Adrenal gland (tissue), 7 donors: ENCODE measurements around a stretch of chrX.

GRCh38 chrX:276506-277232 is 4.5 kb upstream of the PLCXD1 start:
- PRO-cap, 3 experiments, result peak in 1 of 3 experiments; most common minus-strand start chrX:276641 (in 1)
- RAMPAGE, long total RNA, 4 experiments, result no peak in any of the 4 experiments
- RRBS, result 3% methylated on average over 9 of the region's 52 CpGs

- PRO-cap, 3 experiments, result no peak in any of the 3 experiments
- RAMPAGE, long total RNA, 4 experiments, result no peak in any of the 4 experiments
- RRBS, result no CpG with 5 or more reads among the region's 8 CpGs
Observed at GRCh38 chrX:287669-288134, 6.5 kb downstream of the PLCXD1 start.

DNA sequence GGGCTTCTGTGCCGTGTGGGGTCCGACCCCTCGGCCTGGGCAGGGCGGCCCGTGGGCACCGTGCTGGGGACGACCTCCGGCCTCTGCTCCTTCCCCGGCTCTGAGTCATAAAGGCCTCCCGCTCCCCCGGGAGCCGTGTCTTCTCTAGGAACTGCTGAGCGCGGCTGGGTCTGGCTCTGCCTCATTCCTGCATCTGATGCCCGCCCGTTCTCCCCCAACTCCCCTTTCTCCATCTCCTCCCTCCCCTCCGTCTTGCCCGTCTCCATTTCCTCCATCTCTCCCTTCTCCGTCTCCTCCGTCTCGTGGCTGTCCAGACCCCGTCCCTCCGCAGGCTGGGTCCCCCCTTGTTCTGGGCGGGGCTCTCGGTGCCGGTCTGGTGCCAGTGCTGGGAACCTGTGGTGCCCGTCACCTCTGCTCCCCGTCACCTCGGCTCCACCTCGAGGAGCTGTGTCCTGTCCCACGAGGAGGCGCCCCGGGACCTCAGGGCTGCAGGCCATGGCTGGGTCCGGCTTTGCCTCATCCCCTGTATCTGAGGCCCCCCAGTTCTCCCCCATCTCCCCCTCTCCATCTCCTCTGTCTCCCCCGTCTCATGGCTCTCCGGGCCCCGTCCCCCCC is 13.0 kb upstream of the GTPBP6 start:
- PRO-cap, 3 experiments, result no peak in any of the 3 experiments
- RAMPAGE, long total RNA, 4 experiments, result no peak in any of the 4 experiments
- RRBS, result 65% methylated on average over 4 of the region's 37 CpGs

GRCh38 chrX:373417-374567 is 12.9 kb downstream of the PPP2R3B start:
- PRO-cap, 3 experiments, result no peak in any of the 3 experiments
- RAMPAGE, long total RNA, 4 experiments, result no peak in any of the 4 experiments
- RRBS, result 4% methylated on average over 30 of the region's 126 CpGs

GRCh38 chrX:374568-375220 is 12.0 kb downstream of the PPP2R3B start:
- PRO-cap, 3 experiments, result no peak in any of the 3 experiments
- RAMPAGE, long total RNA, 4 experiments, result no peak in any of the 4 experiments
- RRBS, result 3% methylated on average over 4 of the region's 30 CpGs

GRCh38 chrX:385790-386457 is 783 bp downstream of the PPP2R3B start:
- PRO-cap, 3 experiments, result no peak in any of the 3 experiments
- RAMPAGE, long total RNA, 4 experiments, result no peak in any of the 4 experiments
- RRBS, result no CpG with 5 or more reads among the region's 35 CpGs

DNA sequence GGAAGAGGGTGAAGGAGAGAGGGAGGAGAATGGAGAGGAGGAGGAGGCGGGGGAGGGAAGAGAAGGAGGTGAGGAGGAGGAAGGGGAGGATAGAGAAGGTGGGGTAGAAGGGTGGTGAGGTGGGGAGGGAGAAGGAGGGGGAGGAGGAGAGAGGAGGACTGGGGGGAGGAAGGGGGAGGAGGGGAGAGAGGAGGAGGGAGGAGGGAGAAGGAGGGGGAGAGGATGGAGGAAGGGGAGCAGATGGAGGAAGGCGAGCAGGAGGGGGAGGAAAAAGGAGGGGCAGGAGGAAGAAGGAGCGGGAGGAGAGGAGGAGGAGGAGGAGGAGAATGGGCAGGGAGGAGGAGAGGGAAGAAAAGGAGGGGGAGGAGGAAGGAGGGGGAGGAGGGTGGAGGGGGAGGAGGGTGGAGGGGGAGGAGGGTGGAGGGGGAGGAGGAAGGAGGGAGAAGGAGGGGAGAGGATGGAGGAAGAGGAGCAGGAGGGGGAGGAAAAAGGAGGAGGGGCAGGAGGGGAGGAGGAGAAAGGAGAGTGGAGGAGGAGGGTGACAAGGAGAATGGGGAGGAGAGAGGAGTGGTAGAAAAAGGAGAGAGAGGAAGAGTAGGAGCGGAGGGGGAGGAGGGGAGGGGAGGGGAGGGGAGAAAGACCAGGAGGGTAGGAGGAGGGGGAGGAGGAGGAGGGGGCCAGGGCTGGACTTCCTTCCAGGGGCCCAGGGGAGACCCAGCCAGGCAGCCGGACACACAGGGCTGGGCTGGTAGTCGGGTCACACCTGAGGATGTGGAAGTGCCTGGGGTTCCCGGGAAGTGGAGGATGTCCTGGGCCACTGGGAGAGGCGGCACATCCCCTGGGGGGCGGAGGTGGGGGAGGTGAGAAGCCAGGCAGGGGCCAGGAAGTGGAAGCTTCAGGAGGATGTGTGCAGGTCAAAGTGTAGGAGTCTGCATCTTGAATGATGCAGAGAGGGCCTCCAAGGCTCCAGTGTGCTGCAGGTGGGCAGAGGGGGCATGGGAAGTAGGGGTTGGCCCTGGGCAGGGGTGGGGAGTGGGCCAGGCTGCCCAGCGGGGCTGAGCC is 18.6 kb downstream of the IL3RA start:
- PRO-cap, 3 experiments, result no peak in any of the 3 experiments
- RAMPAGE, long total RNA, 4 experiments, result no peak in any of the 4 experiments
- RRBS, result 50% methylated on average over 3 of the region's 10 CpGs

DNA sequence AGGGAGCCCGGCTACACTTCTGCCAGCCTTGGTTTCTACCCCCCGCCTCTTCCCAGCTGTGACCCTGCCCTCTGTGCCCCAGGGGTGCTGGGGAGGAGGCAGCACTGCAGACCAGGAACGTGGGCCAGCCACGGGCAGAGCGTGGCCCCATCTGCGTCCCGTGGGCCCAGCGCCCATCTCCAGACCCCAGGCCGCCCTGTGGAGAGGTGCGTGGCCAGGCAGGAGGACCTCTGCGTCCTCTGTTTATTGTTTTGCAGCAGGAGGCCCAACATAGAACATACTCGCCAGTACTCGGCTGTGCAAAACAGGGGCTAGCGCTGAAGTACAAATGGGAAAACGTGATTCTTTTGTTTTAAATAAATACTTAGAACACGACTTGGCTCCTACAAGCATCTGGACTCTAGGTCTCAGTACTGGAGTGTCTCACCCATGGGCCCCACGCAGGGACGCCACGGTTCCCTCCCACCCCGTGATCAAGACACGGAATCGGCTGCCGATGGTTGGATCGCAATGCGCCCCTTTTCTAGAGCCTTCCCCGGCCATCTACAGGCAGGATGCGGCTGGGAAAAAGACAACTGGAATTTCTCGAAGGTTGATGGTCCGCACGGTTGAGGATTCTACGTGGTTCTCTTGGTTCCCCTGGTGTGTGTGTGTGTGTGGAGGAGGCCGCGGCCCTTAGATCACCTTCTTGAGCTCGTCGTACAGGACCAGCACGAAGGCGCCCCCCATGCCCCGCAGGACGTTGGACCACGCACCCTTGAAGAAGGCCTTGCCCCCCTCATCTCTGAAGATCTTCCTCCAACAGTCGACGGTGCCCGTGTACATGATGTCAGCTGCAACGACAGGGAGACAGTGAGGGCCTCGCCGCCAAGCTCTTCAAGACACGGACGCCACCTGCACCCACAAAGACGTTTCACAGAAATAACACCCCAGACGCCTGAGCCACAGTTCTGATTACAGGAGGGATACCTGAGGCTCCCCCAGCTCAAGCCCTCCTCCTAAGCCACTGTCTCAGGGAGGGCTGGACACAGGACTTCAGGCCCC is 5.7 kb downstream of the SLC25A6 start:
- PRO-cap, 3 experiments, result no peak in any of the 3 experiments
- RAMPAGE, long total RNA, 4 experiments, result no peak in any of the 4 experiments
- RRBS, result no CpG with 5 or more reads among the region's 50 CpGs

- PRO-cap, 3 experiments, result no peak in any of the 3 experiments
- RAMPAGE, long total RNA, 4 experiments, result no peak in any of the 4 experiments
- RRBS, result no CpG with 5 or more reads among the region's 15 CpGs
Observed at GRCh38 chrX:1387494-1388153, 4.3 kb downstream of the SLC25A6 start.

- PRO-cap, 3 experiments, result no peak in any of the 3 experiments
- RAMPAGE, long total RNA, 4 experiments, result start-site peak on the plus strand in 1 of 4 experiments, at chrX:1417060-1417219 at its widest, 5 reads per replicate
- RRBS, result no CpG with 5 or more reads among the region's 19 CpGs
Observed at GRCh38 chrX:1416533-1417475, 24.9 kb upstream of the SLC25A6 start.

DNA sequence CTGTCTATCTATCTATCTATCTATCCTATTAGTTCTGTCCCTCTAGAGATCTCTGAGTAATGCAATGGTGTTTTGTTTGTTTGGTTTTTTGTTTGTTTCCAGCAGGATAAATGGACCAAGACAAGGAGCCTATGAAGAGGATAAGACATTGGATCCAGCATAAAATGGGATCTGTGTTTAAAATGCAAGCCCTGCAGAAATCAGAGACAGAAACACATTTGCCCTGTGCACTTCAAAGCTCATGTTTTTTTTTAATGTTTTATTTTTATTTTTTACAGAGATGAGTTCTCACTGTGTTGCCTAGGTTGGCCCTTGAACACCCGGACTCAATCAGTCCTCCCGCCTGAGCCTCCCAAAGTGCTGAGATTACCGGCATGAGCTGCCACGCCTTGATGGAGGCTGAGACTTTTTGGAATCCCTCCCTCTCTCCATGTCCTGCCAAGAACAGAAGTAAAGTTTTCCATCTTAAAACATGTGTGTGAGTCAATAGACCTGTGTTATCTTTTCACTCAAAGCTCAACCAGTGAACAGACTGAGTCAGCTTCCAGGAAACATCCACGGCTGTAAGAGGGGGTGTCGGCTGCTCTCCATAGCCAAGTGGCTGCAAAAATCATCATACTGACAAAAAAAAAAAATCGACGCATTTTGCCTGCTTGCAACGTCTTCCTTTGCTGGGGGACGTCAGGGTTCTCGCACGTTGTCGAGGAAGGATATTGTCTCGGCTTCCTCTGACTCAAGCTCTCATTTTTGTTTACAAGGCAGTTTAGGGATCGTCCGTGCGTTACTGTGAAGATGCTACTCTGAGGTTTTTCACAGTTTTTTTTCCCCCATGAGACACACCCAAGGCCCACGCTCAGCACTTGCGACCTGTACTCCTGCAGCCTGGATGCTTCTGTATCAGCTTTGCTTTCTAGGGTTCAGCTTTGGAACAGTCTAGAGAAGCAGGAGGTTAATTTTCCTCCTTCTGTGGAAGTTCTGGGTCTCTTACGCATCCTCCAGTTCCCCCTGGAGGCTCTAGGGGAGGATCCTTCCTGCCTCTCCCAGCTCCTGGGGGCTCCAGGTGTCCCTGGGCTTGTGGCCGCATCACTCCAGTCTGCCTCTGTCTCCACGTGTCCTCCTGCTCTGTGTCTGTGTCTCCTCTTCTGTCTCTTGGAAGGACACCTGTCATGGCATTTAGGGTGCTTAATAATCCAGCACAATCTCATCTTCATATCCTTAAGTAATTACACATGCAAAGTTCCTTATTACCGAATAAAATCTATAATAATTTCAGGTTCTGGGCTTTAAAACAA is 10.1 kb upstream of the ASMTL start:
- PRO-cap, 3 experiments, result no peak in any of the 3 experiments
- RAMPAGE, long total RNA, 4 experiments, result no peak in any of the 4 experiments
- RRBS, result no CpG with 5 or more reads among the region's 23 CpGs

DNA sequence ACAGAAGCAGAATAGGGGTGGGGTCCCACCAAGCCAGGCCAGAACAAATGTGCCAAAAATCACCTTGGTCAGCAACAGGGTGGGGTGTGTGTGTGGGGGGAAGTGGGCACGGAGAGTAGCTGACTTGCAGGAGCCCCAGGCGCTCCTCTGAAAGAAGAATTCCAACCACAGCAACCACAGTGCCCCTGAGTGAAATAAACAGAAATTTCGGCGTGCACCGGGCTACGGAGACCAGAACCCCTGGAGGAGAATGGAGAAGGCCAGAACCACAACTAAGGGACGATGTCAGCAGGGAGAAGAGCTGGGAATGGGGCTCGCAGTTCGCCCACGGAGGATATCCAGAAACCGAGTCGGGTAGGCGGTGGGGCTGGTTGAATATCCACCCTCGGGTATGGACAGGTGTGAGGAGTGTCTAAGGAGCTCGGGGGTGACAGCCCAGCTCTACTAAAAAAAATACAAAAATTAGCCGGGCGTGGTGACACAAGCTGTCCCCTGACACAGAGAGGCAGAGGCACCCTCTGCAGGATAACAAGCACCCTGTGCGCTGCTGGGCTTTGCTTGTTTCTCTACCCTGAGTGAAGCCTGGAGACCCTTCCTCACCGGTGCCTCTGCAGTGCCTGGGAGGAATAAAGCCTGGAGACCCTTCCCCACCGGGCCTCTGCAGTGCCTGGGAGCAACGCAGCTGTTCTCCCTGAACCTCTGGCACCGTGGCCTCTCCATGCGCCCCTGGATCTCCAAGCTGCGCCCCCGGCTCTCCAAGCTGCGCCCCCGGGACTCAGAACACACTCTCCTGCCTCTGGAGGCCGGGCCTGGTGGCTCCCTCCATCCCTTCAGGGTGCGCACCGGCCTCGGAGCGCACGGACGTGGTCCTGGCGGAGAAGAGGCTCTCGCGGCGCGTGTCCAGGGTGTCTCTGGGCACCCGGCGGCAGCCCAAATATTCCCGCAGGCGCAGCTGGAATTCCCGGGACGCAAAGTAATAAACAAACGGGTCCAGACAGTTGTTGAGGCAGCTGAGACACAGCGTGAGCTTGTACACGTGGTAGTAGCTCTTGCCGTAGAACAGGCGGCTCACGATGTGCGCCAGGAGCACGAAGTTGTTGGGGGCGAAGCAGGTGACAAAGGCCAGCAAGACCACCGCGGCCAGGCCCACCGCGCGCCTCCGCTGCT is 12.4 kb upstream of the ASMTL start:
- PRO-cap, 3 experiments, result peak in 1 of 3 experiments; most common plus-strand start position 848 of the sequence (in 1)
- RAMPAGE, long total RNA, 4 experiments, result no peak in any of the 4 experiments
- RRBS, result 12% methylated on average over 23 of the region's 60 CpGs

DNA sequence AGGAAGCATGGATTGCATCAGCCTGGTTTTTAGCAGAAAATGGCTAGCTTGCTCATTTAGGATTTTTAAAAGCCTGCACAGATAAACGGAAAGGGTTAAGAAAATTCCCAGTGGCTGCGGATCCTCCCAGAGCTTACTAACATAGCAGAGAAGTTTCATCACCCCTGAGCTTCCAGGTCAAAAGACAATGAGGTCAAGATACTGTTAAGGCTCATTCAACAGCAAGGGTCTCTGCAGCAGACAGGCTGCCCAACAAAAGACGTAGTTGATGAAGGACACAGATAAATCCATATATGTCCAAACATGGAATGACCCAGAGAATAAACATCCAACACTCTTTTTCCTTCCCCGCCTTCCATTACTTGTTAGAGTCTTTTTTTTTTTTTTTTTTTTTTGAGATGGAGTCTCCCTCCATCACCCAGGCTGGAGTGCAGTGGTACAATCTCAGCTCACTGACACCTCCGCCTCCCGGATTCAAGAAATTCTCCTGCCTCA is 220.3 kb downstream of the ASMT start:
- PRO-cap, 3 experiments, result no peak in any of the 3 experiments
- RAMPAGE, long total RNA, 4 experiments, result no peak in any of the 4 experiments
- RRBS, result no CpG with 5 or more reads among the region's 6 CpGs

GRCh38 chrX:2231491-2232424 is 269.0 kb downstream of the DHRSX start:
- PRO-cap, 3 experiments, result no peak in any of the 3 experiments
- RAMPAGE, long total RNA, 4 experiments, result no peak in any of the 4 experiments
- RRBS, result no CpG with 5 or more reads among the region's 4 CpGs

GRCh38 chrX:2242860-2243386 is 257.9 kb downstream of the DHRSX start:
- PRO-cap, 3 experiments, result no peak in any of the 3 experiments
- RAMPAGE, long total RNA, 4 experiments, result no peak in any of the 4 experiments
- RRBS, result no CpG with 5 or more reads among the region's 24 CpGs

DNA sequence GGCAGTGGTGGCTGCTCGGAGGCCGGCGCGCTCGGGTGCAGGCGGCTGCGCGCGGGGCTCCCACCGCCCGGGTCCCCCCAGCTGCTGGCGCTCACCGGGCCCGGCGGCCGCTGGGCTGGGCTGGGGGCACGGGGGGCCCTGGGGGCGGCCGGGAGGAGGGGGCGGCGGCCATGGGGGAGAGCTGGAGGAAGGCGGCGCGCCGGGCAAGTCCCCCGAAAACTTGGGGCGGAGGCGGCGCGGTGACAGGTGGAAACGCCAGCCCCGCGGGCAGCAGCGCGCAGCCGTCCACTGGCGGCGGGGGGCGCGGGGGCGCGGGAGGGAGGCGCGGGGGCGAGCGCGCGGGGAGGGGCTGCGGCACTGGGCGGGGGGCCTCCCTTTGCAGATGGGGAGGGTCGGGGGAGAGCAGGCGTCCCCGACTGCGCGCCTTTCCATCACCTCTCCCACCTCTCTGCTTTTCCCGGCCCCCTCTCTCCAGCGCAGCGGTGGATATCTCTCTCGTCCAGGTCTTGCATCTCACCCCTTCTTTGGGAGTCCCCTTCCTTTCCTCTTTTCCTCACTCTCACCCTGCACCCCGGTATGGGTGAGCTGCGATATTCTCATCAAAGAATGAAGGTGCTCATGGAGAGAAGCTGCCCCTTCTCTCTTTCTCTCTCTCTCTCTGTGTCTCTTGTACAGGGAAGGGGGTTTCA is 83.7 kb upstream of the DHRSX start:
- PRO-cap, 3 experiments, result peak in 1 of 3 experiments; most common plus-strand start position 275 of the sequence (in 1)
- RAMPAGE, long total RNA, 4 experiments, result no peak in any of the 4 experiments
- RRBS, result 3% methylated on average over 24 of the region's 61 CpGs

DNA sequence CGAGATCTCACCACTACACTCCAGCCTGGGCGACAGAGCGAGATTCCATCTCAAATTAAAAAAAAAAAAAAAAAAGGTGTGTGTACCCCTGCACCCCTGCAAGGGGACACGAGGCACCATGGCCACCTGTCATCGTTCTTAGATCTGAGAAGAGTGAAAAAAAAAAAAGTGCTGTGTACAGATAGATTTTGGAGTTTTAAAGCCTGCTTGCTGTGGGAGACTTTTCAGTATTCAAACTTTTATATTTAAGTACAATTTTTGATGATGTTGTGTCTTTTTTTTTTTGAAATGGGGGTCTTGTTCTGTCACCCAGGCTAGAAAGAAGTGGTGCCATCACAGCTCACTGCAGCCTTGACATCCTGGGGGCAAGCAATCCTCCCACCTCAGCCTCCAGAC is 93.0 kb upstream of the DHRSX start:
- PRO-cap, 3 experiments, result no peak in any of the 3 experiments
- RAMPAGE, long total RNA, 4 experiments, result no peak in any of the 4 experiments
- RRBS, result no CpG with 5 or more reads among the region's 5 CpGs

GRCh38 chrX:2607175-2607839 is 83.8 kb upstream of the CD99 start:
- PRO-cap, 3 experiments, result no peak in any of the 3 experiments
- RAMPAGE, long total RNA, 4 experiments, result no peak in any of the 4 experiments
- RRBS, result no CpG with 5 or more reads among the region's 9 CpGs

GRCh38 chrX:2650608-2651047 is 40.5 kb upstream of the CD99 start:
- PRO-cap, 3 experiments, result no peak in any of the 3 experiments
- RAMPAGE, long total RNA, 4 experiments, result no peak in any of the 4 experiments
- RRBS, result no CpG with 5 or more reads among the region's 1 CpG

GRCh38 chrX:2691621-2692791 is 911 bp downstream of the CD99 start:
- PRO-cap, 3 experiments, result peak in 1 of 3 experiments; most common plus-strand start chrX:2692086 (in 1); most common minus-strand start chrX:2691846 (in 1)
- RAMPAGE, long total RNA, 4 experiments, result no peak in any of the 4 experiments
- RRBS, result 2% methylated on average over 17 of the region's 55 CpGs